ENCODE measurements around the genes OSBPL9 and TUT4.

DNA sequence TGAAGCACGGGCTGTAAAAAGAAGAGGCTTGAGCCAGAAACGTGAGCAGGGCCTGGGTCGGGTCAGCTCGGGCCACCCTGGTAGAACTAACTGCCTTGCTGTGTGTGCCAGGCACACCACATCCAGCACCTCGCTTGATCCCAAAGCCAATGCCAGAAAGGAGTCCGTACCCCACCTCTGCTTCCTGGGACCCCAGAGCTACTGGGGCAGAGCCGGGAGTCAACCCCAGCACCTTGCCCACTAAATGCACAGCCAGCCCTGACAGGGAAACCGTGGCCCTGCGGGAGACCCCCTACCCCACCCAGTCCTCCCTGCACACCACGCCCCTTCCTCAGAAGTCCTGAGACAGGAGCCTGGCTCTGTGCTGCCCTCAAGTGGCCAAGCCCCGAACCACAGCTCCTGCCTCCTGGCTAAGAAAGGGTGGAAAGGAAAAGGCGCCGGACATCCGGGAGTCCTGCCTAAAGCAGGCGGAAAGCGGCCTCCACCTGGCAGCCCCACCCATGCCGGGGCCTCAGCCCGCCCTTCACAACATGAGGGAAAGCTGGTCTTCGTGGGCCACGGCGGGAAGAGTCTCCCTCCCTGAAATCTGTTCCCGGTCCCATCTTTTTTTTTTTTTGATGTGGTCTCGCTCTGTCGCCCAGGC is 33.6 kb downstream of the TTC39A start:
- RAMPAGE, total RNA, result no peak

DNA sequence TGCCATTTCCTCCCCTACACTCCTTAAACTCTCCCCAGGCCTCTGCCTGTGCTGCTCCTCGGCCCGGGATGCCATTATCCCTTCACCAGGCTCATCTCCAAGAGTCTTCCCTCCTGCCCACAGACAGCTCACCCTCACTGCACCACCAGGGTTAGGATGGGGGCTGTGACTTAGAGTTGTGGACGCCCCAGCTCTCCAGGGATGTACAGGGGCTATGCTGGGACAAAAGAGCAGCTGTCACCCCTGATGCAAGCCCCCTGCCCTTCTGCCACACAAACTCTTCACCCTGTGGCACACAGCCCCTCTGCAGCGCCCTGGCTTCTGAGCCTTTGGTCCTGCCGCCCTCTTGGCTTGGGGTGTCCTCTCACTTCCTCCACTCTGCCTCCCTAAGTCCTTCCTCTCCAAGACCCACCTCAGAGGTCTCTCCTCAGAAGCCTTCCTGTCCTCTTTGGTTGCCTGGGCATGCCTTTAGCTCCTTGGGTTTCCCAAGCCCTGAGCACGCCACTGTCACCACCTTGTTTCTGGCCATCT is 31.9 kb downstream of the TTC39A start:
- RAMPAGE, total RNA, result no peak

GRCh38 chr1:51302403-51302761 is 28.0 kb downstream of the TTC39A start:
- RAMPAGE, total RNA, result no peak

DNA sequence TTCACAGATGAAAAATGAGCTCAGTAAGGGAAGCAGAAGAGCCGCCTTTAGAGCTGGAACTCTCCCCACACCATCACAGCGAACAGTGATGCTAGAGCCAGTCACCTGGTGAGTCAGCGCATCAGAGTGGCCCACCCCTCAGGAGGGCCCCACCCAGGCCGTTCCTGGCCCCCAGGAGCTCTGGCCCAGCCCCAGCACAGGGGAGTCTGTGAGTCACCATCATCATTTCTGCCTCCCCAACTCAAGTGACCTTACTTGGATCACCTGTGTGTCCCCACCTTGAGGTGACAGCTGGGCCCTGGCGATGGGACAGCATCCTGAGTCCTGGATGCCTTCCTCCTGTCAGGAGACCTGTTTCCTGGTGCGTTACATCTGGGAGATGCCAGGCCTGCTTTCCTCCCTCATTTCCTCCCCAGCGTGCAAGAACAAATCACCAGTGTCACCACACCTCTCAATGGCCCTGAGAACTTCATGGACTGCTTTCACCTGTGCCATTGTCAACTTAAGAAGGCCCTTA is 4.4 kb upstream of the TTC39A start:
- RAMPAGE, total RNA, result no peak

DNA sequence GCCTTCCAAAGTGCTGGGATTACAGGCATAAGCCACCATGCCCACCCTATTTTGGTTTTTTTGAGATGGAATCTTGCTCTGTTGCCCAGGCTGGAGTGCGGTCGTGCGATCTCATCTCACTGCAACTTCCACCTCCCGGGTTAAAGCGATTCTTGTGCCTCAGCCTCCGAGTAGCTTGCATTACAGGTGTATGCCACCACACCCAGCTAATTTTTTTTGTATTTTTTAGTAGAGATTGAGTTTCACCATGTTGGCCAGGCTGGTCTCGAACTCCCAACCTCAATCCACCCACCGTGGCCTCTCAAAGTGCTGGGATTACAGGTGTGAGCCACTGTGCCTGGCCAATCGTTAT is 40.5 kb upstream of the TTC39A start:
- RAMPAGE, total RNA, result no peak

- RAMPAGE, total RNA, result no peak
Measured at GRCh38 chr1:51433513-51434005, 85.5 kb downstream of the EPS15 start.

DNA sequence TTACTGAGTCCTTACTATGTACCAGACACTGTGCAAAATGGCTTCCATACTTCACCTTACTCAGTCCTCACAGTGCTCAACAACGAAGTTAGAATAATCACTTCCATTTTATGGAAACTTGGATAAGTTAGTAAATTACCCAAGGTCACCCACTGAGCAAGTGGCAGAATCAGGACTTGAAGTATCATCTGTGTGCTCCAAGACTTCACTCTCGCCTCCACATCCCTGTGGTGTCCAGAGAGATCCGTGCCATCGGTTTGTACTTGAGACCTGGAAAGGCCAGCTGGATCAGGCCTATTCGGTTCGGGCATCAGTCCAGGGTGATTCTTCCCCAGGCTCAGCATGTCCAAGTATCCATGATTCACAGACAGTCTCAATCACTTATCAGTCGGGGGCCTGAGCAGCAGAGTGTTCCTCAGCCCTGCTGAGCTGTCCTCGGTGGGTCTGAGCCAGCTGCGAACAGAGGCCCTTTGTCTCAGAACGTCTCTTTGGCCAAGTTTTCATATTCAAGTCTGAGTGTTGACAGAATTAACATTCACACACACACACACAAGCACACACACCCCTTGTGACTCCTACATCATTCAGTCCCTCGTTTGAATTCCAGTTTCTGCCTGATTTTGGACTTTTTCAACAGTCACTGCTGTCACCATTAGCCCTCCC is 33.5 kb upstream of the OSBPL9 start:
- RAMPAGE, total RNA, result no peak

GRCh38 chr1:51616744-51617221 is at the start of gene OSBPL9:
OSBPL9 (plus strand) TSS chr1:51617092.
- RAMPAGE, total RNA, result no peak

GRCh38 chr1:51619731-51620863 is 3.2 kb downstream of the OSBPL9 start:
- RAMPAGE, total RNA, result no peak

GRCh38 chr1:51669061-51669882 is 52.4 kb downstream of the OSBPL9 start:
- RAMPAGE, total RNA, result no peak

- RAMPAGE, total RNA, result no peak
Measured at GRCh38 chr1:51686284-51687099, 69.6 kb downstream of the OSBPL9 start.

GRCh38 chr1:51840125-51840676 is 38.3 kb downstream of the NRDC start:
- RAMPAGE, total RNA, result no peak

- RAMPAGE, total RNA, result no peak
Measured at GRCh38 chr1:52056642-52057140, 596 bp downstream of the BTF3L4 start.

DNA sequence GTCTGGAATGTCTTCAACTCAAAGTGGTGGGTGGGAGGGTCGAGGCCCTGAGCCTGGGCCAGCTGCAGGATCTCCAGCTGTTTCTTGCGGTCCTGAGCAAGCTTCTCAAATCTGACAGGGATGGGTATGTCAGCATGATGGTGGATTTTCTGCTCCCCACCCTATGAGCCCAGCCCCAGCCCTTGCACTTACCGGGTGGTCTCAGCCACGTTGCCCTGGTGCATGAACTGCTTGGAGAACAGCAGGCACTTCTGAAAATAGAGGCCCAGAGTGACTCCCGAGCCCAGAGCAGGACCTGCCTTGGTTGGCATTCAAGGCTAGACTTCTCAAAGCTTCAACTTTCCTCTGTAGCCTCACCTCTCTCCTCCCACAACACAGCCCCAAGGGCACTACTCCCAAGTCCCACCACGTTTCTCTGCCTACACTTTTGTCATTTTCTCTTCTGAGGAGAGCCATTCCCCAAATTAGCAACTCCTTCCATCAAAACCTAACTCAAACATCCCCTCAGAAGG is 9.8 kb downstream of the CC2D1B start:
- RAMPAGE, total RNA, result no peak

- RAMPAGE, total RNA, result no peak
Measured at GRCh38 chr1:52358995-52359344, 7.0 kb downstream of the CC2D1B start.

GRCh38 chr1:52552565-52553322 is at the start of gene TUT4:
TUT4 (minus strand) TSS chr1:52553092.
- RAMPAGE, total RNA, result no peak

DNA sequence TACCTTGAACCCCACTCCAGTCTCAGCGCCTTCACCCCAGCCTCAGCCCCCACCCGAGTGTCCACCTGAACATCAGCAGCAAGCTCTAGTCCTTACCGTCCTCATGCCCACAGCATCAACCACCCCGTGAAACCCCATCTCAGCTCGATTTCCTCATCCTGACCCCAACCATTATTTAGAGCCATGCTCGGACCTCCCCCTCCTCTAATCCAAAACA is 638 bp downstream of the SHISAL2A start:
- RAMPAGE, total RNA, result no peak

- RAMPAGE, total RNA, result no peak
Measured at GRCh38 chr1:52726994-52727551, 820 bp downstream of the ZYG11B start.

DNA sequence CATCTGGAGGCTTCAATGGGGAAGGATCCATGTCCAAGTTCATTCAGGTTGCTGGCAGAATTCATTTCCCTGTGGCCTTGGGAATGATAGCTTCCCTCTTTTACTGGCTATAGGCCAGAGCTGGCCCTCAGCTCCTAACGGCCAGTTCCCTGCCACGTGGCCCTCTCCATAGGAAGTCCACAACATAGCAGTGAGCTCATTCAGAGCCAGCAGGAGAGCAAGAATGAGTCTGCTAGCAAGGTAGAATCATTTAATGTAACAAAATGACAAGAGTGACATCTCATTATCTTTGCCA is 15.0 kb upstream of the PODN start:
- RAMPAGE, total RNA, result no peak

DNA sequence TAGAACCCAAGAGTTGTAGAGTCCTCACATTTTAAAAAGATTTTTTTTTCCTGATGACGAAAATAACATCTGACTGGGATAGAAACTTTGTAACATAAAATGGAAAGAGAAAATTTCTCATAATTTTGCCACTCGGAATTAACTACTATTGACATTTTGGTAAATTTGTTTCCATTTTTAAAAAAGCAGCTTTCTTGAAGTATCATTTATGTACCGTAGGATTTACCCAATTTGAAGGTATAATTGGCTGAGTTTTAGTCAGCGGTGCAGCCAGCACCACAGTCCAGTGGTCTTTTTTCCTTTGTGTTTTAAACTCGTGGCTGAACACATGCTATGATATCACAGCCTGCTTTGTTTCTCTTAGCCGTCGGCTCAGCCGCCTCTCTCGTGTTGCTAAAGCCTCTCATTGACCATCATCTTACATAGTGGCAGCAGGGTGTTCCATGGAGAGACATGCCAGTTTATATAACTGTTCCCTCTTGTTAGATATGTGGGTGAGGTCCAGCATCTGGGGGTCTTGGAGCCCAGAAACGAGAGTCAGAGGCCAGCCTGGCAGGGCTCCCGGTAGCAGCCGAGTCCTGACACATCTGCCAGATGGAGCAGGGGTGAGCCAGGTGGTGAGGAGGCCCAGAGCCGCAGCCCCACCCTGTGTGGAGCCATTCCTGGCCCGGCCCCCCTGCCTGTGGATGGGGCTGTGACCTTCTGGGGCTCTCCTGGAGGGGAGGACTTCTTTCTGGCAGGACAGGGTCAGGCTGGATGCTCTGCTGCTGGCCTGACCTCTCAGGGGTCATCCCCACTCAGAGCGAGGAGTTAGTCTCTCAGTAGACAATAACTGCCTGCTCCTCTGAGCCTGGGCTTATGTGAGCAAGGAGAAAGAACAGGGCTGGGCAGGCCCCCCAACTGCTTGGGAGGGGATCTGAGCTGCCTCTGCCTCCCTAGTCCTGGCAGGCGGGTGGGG is 11.8 kb downstream of the PODN start:
- RAMPAGE, total RNA, result no peak